GM12892 (cell line): ENCODE data around the gene TMEM62.

DNA sequence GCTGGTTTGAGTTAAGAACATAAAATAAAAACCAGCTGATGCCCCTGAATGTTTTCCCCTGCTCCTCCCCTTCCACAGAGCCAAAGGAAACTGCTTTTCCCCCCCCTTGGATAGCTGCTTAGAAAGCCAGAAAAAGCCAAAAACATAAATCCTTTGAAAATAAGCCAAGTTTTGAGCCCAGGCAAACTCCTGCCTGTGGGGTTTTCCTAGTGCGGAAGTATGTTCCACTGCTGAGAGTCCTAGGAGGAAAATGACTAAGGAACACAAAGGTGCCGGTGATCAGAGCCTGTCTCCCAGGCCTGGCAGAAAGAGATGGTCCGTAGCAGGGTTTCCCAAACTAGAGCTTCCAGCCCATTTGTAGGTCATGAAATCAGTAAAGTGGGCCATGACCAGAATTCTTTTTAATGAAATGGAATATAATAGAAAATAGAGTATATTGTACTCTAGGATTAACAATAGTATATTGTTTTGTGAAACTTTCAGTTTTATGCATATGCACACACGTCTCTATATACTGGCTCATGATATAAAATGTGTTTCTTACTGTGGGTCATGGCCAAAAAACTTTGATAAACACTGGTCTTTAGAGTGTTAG is 22.3 kb downstream of the MAPKBP1 start:
- RRBS = no CpG with 5 or more reads among the region's 4 CpGs

DNA sequence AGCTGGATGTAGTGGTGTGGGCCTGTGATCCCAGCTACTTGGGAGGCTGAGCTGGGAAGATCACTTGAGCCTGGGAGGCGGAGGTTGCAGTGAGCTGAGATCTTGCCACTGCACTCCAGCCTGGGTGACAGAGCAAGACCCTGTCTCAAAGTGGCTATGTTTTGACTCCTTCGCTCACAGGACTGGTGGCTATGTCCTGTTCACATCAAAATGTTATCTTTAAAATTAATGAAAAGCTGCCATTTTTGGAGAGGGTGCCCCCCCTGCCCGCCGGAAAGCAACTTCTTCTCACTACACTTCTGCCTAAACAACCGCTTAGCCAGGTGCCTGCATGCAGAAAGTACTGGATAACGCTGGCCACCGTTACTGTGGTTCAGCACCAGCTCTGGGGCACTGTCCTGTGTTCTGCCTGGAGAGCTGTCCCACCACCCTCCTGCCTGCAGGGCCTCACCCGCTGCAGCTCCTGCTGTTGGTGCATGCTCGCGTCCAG is 19.5 kb downstream of the PLA2G4B start:
- RRBS = no CpG with 5 or more reads among the region's 10 CpGs

DNA sequence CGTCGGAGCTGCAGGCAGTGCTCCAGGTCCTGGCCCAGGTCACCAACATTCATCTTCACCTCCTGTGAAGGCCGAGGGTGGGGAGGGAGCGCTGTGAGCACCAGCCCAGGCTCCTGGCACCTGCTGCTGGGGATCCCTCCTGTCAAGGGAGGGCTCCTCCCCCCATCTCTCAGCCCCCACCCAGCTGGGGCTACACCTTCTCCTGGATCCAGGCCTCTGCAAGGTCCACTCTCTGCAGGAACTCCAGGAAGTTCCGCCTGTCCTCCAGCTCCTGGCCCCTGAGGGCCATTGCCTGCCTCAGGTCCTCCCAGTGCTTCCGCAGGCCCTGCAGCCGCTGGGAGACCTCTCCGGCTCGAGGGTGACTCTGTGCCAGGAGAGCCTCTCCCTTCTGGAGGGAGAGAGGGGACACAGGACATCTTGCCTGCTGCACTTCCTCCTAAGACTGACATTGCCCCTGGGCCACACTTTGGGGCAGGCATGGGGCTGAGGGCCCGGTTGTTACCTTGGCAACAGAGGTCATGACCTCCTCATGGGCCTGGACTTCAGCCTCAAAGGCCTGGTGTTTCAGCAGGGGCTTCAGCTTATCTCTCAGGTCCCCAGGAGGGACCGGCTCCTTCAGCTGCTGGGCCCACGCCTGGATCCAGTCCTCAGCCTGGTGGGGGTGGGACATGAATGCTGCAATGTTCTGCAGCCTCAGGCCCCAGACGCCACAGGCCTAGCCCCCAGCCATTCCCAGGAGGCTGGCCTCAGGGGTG is 27.4 kb downstream of the PLA2G4B start:
- RRBS = no CpG with 5 or more reads among the region's 13 CpGs

DNA sequence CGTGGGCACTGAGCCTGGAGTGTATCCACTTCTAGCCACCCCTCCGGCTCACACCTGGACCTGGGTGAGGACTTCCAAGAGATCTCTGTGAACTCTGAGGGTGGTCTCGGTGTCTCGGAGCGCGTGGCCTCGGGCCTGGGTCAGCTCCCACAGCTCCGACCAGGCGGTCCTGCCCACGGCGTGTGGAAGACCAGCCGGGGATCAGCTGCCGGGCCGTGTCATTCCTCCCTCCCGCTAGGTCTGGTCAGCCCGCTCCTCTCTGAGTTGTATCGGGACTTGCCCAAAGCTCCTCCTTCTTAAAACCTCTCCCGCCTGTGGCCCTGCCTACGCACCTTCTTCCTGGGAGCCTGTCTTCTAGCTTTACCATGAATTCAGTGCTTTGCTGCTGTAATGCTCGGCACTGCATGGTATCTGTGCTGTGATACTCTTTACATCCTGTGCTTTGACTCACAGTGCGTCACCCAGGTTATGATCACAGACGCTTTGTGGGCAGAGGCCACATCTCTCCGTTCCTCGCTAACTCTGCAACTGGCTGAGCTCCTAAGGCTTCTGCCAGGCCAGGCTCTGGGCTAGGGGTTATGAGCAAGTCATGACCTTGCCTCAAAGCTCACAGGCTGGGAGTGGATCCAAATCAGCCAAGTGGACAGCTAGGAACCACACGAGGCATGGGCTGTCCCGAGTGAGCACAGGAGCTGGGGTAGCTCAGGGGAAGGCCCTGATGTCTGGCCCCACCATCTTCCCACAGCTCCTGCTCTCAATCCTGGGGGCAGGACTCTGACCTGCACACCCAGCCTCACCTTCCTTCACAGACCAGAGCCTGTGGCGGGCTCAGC is 23.2 kb downstream of the SPTBN5 start:
- RRBS = no CpG with 5 or more reads among the region's 27 CpGs

- RRBS = 69% methylated on average over 5 of the region's 24 CpGs
These were observed 22.6 kb upstream of the SPTBN5 start for GRCh38 chr15:41916241-41917134.

DNA sequence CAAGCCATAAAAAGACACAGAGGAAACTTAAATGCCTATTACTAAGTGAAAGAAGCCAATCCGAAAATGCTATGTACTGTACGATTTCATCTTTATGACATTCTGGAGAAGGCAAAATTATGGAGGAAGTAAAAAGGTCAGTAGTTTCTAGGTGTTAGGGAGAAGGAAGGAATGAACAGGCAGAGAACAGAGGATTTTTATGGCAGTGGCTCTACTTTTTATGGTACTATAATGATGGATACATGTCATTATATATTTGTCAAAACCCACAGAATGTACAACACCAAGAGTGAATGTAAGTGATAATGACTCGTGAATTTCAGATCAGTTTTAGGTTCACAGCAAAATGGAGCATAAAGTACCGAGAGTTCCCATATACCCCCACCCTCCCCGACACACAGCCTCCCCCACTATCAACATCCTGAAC is 2.4 kb upstream of the EHD4 start:
- RRBS = no CpG with 5 or more reads among the region's 5 CpGs

DNA sequence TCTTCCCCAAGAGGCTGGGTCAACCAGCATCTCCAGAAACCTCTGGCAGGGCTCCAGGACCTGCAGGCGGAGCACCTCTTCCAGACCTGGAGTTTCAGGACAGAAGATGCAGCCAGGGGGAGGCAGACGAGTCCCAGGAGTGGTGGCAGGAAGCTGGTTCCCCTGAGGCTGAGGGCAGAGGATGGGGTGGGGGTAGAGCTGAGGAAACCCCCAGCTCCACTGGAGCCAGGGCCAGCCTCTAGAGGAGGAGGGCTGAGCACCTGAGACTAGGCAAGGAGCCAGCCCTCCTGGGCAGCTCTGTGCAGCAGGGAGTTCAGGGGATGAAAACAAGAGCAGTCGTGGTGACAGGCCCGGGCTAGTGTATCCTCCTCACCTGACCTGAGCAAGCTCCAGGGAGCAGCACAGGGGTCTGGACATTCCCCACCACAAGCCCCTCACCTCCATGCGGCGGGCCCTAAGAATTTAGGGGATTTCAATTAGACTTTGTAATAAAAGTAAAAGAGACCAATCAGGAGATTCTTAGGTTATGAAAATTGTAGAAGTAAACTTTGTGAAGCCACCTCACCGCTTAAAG is 369 bp upstream of the PLA2G4D start:
- RRBS = no CpG with 5 or more reads among the region's 7 CpGs

DNA sequence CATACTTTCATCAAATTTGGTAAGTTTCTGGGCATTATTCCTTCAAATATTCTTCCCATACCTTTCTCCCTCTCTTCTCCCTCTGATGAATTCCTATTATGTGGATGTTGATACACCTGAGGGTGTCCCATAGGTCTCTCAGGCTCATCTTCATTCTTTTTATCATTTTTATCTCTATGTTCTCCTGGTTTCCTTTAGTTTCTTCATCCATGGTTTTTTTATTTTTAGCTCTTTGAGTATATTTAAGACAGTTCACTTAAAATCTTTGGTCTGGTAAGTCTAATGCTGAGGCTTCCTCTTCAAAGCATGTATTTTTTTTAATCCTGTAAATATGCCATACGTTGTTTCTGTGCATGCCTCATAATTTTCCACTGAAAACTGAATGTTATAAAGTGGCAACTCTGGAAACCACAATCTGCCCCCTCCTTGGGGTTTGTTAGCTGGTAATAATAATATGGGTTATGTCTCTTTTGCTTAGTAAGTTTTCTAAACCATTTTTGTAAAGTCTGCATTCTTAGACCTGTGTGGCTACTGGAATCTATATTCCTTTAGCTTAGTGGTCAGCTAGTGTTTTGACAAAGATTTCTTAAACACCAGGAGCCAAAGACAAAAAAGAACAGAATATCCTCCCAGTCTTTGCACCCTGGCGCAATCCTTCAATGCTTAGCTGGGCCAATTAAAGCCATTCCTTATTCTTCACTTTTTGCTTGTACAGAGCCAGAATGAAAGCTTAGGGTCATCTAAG is 20.3 kb upstream of the GANC start:
- RRBS = no CpG with 5 or more reads among the region's 2 CpGs

GRCh38 chr15:42401987-42403141 is 43.1 kb downstream of the CAPN3 start:
- RRBS = no CpG with 5 or more reads among the region's 29 CpGs

GRCh38 chr15:42404509-42405344 is 45.4 kb downstream of the CAPN3 start:
- RRBS = no CpG with 5 or more reads among the region's 13 CpGs

DNA sequence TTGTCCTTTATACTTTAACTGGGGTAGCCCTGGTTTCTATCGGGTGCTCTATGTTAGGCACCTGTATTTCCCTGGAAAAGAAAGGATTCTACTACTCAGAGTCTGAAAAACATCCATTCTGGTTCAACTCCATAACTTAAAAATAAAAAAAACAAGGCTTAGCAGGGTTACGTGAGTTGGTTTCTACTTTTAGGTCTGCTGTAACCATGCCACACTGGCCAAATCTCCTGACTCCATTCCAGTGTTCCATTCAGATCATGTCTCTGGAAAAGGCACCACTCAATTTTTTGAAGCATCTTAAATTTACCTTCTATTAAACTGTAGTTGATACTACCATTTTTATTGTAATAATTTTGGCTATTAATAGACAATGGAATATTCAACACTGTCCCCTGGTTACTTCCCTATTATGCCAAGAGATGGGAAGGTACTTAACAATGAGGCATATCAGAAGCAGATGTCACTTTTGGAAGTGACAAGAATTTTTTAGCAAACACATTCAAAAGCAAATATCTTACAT is 62.1 kb downstream of the CAPN3 start:
- RRBS = no CpG with 5 or more reads among the region's 2 CpGs

- RRBS = no CpG with 5 or more reads among the region's 7 CpGs
These were observed 18.9 kb downstream of the ZNF106 start for GRCh38 chr15:42471979-42472560.

DNA sequence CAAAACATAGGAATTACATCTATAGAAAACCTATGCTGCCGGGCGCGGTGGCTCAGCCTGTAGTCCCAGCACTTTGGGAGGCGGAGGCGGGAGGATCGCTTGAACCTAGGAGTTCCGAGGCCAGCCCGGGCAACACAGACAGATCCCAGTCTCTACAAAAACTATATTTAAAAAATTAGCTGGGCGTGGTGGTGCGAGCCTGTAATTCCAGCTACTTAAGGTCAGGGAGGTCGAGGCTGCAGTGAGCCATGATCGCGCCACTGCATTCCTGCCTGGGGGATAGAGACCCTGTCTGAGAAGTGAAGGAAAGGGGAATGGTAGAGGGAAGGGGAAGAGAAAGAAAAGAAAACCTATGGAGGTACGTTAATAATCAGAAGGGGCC is 492 bp upstream of the TMEM62 start:
- RRBS = 33% methylated on average over 3 of the region's 14 CpGs

DNA sequence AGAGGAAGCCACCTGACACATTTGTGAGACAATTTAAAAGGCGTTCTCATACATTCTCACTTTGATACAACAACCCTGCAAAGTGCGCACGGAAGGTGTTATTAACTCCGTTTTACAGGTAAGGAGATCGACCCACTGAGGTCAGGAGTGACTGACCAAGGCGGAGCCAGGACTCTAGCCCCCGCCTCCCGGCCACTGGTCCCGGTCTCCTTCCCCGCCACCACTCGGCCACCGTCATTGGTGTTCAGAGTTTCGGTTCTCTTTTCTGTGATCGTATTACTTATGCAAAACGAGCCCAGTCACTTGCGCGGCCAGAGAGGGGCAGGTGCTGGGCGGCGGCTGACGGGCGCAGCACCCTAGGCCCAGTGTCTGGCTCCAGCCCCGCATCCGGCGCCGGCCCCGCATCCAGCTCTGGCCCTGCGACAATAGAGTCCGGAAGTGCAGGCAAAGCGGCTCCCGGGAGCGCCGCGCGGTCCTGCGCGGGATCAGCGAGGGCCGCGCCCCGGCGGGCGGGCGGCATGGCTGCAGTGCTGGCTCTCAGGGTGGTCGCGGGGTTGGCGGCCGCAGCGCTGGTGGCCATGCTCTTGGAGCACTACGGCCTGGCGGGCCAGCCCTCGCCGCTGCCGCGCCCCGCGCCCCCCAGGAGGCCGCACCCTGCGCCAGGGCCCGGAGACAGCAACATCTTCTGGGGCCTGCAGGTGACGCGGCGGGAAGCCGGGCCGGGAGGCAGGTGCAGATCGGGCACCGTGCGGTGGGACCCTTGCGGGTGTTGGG is at the start of gene TMEM62:
Gene TMEM62 (plus strand): TSS at position 302 of the 774 bp plus-strand sequence.
- RRBS = 2% methylated on average over 19 of the region's 68 CpGs

DNA sequence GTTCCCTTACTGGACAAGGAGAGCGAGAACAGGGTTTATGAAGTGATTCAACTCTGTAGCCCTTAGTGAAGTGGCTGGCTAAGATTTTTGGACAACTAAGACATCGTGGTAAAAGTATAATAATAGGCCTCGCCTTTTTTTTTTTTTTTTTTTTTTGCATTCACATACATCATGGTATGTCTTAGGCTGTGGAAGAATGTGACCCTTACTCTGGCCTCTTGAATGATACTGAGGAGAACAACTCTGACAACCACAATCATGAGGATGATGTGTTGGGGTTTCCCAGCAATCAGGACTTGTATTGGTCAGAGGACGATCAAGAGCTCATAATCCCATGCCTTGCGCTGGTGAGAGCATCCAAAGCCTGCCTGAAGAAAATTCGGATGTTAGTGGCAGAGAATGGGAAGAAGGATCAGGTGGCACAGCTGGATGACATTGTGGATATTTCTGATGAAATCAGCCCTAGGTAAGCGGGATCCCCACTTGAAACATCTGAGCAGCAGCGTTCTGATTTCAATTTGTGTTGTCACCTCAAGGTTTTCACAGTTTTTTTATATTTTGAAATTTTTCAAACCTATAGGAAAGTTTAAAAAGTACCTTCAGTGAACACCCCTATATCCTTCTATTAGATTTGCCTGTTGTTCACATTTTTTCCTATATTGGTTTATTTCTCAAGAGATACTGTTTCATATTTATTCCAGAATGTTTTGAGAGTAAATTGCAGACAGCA is 6.2 kb downstream of the CCNDBP1 start:
- RRBS = no CpG with 5 or more reads among the region's 8 CpGs

DNA sequence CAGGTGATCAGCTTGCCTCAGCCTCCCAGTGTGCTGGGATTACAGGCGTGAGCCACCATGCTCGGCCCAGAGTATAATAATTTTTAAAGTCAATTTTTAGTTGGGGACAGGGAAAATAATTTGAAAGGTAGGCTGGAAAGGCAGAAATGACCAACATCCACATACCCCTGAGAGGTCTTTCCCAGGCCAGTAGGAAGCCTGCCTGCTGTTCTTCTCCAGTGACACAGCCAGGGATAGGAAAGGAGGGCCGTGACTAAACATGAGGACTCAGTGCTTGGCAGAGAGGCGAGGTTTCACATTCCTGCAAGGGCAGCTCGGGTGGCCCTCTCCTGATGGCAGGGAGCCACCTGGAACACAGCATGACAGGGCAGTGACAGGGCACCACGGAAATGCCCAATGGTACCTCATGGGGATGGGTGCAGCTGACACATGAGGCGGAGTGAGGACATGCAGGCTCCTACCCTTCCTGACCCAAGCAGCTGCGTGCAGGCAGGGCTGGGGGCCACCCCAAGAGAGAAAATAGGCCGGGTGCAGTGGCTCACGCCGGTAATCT is 7.3 kb upstream of the TGM5 start:
- RRBS = no CpG with 5 or more reads among the region's 11 CpGs

DNA sequence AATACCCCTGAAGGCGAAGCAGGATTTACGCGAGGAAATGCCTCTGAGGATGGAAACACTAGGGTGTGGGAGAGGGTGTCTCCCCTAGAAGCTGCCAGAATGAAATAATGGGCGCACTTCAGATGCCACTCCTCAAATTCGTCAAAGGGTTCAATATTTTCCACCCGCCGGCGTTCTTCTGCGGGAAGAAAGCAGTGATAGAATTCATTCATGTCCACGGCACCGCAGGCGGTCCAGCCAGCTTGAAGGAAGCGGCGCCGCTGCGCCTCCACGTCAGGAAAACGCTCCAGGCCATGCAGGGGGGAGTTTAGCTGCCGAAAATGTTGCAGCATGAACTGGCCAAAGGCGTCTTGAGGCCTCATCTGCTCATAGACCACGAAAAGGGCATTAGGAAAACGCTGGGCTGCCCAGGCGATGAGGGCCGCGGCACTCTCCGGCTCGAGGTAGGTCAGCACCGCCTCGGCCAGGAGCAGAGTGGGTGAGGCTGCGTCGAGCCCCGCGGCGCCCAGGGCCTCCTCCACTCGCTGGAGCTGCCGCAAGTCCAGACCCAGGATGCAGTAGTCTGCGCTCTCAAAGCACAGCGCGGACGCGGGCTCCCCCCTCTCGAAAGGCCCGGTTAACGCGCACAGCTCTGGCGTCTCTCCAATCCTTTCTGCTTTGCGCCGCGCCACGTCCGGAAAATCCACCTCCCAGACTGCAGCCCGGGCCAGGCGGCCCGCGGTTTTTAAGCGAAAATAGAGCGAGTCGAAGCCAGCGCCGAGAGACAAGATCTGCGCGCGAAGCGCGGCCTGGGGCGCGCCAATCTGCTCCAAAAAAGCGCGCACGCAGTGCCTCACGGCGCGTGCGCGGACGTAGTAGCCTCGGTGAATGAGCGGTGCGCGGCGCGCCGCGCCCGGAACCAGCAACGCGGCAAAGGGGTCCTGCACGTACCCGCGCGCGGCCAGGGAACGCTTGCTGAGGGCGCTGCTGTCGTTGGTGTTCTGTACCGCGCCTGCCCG is 606 bp downstream of the LCMT2 start:
- RRBS = 1% methylated on average over 9 of the region's 98 CpGs

DNA sequence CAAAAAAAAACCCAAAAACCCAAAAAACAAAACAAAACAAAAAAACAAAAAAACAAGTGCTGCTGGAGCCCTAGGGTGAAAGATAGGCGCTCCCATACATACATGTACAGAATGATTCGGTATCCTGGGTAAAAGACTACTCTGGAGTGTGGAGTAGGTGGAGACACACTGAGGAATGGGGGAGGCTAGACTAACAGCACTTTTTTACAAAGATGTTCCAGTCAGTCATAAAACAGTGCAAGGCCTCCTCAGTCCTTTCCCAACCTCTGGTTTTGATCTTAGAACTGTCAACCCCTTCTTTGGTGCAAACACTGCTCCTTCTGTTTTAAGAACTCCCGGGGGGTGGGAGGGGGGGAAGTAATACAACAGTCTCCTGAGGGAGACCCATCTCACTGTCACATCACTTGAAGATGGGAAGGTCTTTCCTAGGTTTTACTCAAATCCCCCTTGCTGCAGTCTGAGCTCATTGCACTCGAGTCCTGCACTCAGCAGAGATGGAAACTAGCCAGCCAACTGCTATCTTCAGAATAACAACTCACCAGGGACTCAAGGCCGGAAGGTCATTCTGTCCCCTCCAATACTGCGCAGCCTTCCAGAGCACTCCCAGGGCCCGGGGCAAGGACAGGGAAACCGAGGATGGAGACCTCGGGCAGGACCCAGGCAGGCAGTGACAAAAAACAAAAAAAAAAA is 7.4 kb upstream of the MAP1A start:
- RRBS = 10% methylated on average over 3 of the region's 9 CpGs

DNA sequence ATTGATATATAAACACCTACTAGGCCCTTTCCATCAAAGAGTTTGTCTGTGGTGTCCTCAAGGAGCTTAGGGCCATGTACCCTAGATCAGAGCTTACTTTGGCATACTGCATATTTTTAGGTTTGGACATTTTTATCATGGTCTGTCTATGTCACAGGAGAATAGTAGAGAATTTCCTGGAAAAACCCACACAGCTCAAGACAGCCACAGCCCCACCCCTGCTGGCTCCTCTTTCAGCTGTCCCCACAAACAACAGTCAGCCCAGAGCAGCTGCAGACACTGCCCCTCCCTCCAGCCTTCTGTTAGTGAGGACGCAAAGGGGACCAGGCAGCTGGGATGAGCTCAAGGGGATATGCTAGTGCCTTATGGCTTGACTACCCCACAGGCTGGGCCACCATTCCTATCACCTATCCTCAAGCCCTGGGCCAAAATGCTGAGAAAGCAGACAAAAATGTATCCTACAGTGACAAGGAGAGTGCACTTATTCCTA is 3.2 kb upstream of the MAP1A start:
- RRBS = no CpG with 5 or more reads among the region's 1 CpG